B cell (primary cell): ENCODE measurements around a stretch of chr6.

DNA sequence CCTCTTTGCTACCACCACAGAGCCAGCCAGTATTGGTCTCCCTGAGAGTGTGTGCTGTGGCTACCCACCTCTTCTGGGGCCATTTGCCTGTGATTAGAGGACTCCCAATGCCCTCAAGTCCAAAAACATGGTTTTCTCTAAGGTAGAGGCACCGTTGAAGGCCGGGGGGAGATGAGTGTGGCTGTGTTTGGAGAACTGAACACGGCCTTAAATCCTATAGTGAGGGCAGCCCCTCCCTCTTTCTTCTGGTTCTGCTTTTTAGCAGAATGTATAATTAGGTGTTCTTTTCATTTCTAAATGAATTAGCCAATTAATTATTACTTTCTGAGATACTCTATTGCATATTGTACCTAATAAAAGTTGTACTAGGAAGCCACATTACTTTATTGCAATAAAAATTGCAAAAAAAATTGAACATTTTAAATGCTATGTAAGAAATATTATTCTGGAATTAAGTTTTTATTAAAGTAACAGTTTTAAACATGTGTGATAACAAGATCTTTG is 2.6 kb downstream of the CCR6 start:
- PRO-cap: unidirectional peak, minus-strand start at position 183 of the sequence
- CAGE, long polyA plus RNA: no peak

- PRO-cap: unidirectional peak, plus-strand start at chr6:167130194
- CAGE, long polyA plus RNA: no peak
Measured at GRCh38 chr6:167129891-167130782, 7.2 kb downstream of the CCR6 start.

GRCh38 chr6:167158352-167158650 is 521 bp upstream of the GPR31 start:
- PRO-cap: no peak
- CAGE, long polyA plus RNA: no peak

DNA sequence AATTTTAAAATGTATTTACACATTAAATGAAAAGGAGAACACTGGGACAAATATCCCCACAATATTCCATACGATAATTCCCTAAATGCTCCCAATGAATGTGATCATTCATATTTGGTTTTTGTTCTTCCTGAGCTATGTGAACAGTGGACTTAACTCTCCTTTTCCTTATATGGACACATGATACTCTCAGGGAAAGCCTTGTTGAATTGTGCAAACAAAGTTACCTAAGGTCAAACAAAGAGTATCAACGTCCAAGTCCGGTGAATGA is 14.7 kb upstream of the TTLL2 start:
- PRO-cap: no peak
- CAGE, long polyA plus RNA: no peak

DNA sequence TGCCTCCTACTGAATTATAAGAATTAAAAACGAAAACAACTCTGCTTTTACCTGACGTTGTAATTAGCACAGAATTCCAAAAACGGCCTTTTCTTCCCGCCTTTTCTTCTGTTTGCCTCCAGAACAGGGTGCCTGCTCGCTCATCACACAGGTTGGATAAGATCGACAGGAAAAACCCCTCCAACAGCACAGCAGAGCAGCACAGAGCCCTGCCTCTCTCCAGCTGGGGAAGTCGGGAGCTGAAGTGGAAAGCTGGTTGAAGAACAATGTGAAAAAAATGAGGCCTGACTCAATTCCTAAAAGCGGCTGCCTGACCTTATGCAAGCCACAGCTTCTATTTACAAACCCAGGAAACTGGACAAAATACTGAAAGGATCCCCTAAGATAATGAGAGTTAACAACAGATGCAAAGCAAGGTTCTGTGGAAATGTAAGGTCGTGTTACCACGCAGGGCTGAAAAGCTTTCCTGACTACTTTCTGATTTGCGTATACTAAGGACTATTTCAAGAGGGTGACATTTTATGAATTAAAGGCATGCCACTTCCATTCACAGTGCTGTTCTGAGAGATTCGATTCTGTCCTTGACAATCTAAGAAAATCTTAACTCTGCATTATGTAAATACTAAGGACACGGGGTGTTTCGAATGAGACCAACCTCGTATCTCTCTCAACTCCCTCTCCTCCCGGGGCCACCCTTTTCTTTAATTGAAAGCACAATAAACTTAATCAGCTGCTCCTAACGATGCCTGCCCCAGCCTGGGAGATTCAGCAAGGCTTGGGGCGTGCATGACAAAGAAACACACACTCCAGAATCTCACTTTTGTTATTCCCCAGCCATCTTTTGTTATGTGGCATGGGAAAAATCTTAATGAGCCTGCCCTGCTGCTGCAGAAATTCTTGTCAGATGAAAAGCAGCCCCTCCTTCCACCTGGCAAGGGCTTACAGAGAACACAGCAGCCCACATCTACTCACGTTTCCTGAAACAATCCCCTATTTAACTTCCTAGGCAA is 117.1 kb downstream of the TTLL2 start:
- PRO-cap: no peak
- CAGE, long polyA plus RNA: no peak

- PRO-cap: no peak
- CAGE, long polyA plus RNA: no peak
Measured at GRCh38 chr6:167450672-167451241, 125.9 kb downstream of the TTLL2 start.

- PRO-cap: no peak
- CAGE, long polyA plus RNA: no peak
Measured at GRCh38 chr6:167491696-167492052, 166.8 kb downstream of the TTLL2 start.

GRCh38 chr6:167574380-167575492 is 249.8 kb downstream of the TTLL2 start:
- PRO-cap: no peak
- CAGE, long polyA plus RNA: no peak

DNA sequence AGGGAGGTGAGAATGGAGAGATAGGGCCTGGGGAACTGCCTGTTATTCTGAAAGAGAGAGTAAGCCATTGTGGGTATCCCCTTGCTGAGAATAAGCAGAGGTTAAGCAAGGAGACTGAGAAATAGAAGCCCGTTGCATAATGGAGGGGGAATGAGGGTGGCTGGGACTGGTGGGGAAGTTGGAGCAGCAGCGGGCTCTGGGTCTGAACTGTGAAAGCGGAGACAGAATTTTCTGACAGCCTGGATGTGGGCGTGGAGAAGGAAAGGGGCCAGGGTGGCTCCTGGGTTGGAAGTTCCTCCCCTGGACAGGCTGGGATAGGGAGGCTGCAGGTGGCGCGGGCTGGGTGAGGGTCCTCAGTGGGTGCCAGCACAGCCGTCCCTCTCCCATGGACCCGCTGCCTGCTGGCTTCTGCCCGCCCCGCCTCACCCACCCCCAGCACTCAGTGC is 114.6 kb upstream of the AFDN start:
- PRO-cap: no peak
- CAGE, long polyA plus RNA: no peak

GRCh38 chr6:167731079-167731746 is 95.5 kb upstream of the AFDN start:
- PRO-cap: no peak
- CAGE, long polyA plus RNA: no peak

- PRO-cap: no peak
- CAGE, long polyA plus RNA: no peak
Measured at GRCh38 chr6:167746892-167747403, 79.8 kb upstream of the AFDN start.

DNA sequence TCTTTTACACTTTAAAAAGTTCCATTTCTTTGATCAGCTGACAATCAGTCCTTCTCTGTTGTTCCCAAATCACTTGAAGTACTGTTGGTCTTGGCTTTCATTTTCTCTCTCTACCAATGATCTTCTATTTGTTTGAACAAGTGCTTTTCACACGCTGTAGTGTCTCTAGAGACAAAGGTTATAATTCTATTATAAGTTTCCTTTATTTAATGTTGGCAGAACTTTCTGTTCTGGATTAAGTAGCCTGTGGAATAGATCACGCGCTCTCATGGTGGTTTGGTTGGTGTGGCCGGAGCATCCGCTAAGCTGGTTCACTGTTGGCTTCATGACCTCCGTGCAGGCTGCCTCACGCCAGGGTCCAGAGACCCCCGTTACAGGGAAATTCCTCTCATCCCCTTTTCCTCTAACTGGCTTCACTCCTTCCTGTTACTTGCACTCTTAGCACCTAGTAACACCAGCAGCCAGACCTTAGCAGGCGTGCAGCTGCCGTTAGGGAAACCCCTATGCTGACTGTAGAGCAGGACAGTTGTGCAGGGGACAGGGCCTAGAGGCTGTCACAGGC is 30.9 kb upstream of the KIF25 start:
- PRO-cap: no peak
- CAGE, long polyA plus RNA: no peak

GRCh38 chr6:167970169-167971251 is 27.0 kb upstream of the KIF25 start:
- PRO-cap: no peak
- CAGE, long polyA plus RNA: no peak

GRCh38 chr6:167973252-167973941 is 24.1 kb upstream of the KIF25 start:
- PRO-cap: no peak
- CAGE, long polyA plus RNA: no peak

- PRO-cap: no peak
- CAGE, long polyA plus RNA: no peak
Measured at GRCh38 chr6:168041688-168042212, 37.3 kb downstream of the FRMD1 start.

DNA sequence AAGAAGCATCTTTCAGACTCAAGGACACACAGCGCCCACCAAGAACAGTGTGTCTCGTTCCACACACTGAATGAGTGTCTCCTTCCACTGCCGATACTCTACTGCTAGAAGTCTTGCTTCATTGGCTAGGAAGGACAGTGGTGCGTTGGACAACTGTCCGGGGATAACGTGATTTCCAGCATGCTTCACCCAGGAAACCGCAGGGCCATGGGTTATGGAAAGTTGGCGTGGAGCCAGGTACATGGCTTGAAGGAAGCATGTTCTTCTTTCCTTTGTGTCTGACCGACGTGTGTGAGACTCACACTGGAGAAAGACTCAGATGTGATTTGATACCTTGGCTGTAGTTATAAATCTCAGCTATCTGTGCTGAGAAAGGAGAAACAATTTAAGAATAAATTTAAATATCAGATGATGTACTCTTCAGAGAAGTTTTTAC is 73.3 kb downstream of the SMOC2 start:
- PRO-cap: no peak
- CAGE, long polyA plus RNA: no peak

DNA sequence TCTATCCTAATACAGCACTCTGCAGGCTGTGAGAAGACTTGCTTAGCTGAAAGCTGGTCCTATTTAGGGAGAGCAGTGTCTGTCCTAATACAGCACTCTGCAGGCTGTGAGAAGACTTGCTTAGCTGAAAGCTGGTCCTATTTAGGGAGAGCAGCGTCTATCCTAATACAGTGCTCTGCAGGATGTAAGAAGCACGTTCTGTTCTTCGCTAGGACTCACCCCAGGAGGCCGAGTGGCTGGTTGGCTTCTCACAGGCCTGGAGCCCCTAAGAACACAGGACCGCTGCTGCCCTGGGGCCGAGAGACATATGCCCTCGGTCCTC is 96.4 kb downstream of the SMOC2 start:
- PRO-cap: no peak
- CAGE, long polyA plus RNA: no peak

DNA sequence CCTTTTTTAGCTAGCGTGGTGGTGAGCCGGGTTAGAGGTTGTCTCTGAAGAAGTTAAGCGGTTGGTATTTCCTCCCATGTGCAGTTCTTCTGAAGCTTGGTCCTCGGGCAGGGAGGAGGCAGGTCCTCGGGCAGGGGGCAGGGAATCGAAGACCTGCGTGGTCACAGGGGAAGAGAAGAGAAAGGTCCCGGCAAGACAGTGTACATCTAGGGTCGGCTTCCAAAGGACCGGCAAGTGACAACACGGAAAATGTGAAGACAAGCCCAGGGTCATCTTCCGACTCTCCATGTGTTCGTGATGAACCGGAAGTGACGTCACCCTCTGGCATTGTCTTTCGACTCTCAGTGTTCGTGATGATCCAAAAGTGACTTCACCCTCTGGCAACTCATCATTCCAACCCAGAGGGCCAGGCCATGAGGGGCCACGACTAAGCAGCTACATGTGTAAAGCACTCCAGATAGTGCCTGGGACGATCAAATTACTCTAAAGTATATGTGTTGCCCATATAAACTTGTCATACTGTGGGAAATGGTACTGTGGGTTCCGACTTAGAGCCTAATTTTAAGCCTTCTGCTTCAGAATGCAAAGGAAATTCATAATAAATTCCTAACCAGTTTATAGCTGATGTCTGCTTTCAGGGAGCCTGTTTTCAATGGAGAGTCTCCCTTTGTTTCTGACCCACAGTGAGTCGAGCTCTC is 290.7 kb downstream of the THBS2 start:
- PRO-cap: no peak
- CAGE, long polyA plus RNA: no peak

DNA sequence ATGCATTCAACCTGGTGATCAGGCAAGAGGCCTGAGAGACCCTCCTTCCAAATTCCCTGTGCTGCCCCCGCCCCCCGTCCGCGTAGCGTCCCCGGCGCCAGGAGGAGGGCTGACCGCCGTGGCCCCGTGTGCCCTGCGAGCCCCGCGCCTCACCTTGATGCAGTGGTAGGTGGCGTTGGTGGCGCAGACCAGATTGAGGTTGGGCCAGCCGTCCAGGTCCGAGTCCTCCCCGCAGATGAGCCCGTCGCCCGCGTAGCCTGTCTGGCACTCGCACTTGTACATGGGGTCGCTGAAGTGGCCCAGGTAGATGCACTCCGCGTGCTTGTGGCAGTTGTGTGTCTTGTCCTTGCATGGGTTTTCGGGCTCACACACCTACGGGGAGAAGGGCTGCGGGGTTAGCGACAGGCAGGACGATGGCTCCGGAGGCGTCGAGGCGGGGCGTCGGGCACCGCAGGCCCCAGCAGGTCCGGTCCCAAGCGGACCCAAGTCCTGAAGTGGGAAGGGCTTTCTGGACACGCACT is 21.8 kb downstream of the THBS2 start:
- PRO-cap: no peak
- CAGE, long polyA plus RNA: no peak

- PRO-cap: no peak
- CAGE, long polyA plus RNA: no peak
Measured at GRCh38 chr6:169339947-169340248, 86.3 kb upstream of the THBS2 start.